Osteocyte (in vitro differentiated cells): ENCODE measurements around a stretch of chr7.

GRCh38 chr7:139423399-139424358 lies 59.8 kb downstream of the KLRG2 start:
- PRO-cap, result no peak

DNA sequence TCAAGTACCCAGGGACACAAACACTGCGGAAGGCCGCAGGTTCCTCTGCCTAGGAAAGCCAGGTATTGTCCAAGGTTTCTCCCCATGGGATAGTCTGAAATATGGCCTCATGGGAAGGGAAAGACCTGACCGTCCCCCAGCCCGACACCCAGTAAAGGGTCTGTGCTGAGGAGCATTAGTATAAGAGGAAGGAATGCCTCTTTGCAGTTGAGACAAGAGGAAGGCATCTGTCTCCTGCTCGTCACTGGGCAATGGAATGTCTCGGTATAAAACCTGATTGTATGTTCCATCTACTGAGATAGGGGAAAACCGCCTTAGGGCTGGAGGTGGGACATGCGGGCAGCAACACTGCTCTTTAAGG lies 15.8 kb downstream of the KLRG2 start:
- PRO-cap, result no peak

- PRO-cap, result no peak
These were observed 11.9 kb downstream of the KLRG2 start for GRCh38 chr7:139471581-139472042.

GRCh38 chr7:139566282-139566949 lies 42.9 kb downstream of the CLEC2L start:
- PRO-cap, result no peak

GRCh38 chr7:139600058-139600681 lies 76.7 kb downstream of the CLEC2L start:
- PRO-cap, result no peak

- PRO-cap, result no peak
These were observed 73.6 kb downstream of the HIPK2 start for GRCh38 chr7:139704015-139704731.

GRCh38 chr7:139708333-139708958 lies 69.4 kb downstream of the HIPK2 start:
- PRO-cap, result no peak

DNA sequence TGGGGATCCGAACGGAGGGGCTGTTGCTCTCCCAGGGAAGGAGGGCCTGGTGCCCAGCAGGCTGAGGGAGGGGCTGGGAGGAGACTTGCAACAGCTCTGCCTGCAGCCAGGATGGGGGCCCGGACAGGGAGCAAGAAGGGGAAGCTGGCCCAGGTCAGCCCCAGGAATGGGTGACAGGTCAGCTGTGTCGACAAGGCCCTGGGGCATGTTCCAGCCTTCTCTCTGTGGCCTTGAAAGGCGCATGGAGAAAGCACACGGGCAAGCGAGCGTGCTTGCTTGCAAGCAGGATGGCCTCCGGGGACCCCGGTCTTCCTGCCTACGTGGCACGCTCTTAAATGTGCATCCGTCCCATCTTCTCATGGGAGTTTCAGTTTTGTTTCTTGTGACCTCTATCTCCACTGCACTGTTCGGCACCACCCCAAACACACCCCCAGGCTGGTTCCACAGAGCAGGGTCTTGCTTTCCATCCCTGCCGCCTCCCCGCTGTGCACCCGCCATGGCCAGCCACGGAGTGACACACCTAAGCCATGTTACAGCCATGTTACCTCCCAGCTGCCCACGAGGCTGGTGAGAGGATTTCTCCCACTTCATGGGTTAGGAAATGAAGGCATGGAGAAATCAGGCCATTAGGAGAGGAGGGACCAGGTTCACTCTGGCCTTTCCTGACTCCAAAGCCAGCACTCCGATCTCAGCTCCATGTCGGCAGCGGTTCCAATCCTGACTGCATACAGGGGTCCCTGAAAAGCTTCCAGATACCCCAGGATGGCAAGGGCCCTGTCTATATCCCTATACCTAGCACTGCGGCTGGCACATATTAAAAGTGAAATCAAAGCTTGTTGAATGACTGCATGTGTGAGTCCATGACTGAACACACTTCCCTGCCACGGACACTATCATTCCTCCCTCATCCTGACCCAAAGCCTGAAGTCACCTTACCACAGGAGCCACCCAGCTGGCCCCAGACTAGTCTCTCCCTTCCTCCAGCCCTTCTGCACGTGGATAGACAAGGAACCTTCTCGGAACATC lies 63.1 kb downstream of the HIPK2 start:
- PRO-cap, result no peak

- PRO-cap, result no peak
These were observed 61.3 kb downstream of the HIPK2 start for GRCh38 chr7:139716439-139717028.

GRCh38 chr7:139760681-139761000 lies 17.2 kb downstream of the HIPK2 start:
- PRO-cap, result no peak

DNA sequence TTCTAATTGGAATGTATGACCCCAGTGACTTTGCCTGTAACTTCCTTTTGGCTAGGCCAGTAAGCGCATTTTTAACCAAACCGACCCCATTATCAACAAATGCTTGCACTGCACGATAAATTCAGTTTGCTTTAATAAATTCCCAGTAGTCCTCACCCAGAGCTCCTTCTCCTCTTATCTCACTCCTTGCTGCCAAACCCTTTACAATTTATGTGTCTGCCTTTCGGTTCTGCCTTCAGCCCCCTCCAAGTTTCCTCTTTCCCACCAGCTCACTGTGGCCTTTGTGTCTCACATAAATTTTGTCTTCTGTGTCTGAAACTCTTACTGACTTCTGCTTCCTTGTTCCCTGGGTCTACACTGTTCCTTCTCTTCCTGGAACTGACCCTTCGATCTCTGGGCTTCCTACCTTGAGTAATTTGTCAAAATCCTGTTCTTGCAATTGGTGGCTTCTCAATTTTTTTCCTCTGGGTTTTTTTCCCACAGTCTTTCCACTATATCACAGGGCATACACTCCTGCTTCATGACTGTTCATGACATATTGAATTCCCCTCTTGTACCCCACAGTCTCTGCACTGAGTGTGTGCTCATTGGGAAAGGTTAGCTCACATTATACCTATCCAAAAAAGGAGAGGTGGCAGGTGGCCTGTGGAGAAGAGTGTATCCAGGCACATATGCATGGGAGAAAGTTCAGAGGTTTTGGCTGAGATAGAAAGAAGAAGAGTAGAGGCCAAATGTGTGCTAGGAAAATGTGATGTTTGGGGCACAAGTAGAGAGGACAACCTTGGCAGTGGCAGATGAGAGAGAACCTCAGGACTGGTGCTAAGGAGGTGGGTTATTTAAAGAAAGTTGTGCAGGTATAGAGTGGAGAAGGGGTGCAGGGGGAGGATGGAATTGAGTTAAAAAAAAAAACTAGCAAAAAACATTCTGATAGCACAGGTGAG lies 59.2 kb downstream of the TBXAS1 start:
- PRO-cap, result no peak

DNA sequence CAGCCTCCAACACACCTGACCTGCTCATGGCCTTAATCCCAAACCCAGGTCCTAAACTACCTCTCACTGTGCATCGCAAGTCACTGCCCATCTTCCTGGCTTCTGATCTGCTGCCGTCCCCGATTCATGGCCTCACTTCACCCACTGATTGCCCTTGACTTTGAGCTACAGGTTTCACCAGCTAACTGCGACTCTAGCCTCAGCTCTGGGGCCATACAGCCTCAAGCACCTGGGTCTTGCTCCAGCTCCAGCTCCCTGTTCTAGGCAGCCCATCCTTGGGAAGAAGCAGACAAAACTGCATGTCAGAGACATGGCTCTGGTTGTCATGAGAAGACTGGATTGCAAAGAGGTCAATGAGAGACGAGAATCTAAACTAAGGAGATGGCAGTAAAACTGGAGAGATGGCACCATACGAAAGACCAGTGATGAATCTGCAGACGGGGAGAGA lies 48.9 kb downstream of the PARP12 start:
- PRO-cap, result no peak

DNA sequence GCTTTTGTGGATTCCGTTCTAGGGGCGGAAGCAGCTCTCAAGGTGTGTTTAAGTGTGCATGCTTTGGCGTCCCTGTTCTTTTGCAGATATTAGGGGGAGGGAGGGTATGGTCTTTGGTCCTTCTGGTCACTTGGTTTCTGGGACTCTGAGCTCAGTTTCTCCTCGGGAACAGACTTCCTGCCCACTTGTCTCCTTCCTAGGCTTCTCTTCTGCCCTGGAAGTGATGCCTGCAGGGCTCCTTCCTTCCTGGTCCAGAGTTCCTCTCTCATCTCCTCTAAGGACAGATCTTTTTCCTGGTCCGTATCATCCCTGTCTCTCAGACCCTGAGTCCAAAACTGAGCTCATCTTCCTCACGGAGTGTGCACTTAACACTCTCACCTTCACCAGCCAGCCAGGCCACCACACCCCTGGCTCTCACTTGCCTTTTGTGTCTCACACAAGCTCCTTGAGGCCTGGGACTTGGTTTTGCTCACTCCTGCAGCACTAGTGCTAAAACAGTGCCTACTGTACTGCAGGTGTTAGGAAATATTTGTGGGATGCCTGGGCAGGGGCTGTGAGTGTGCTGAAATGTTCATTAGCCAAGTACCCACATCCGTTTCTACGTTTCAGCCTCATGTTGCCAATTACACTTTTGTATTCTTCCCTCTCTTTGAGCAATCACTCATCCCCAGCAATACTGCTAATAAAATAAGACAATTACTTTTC lies 21.3 kb upstream of the PARP12 start:
- PRO-cap, result no peak

DNA sequence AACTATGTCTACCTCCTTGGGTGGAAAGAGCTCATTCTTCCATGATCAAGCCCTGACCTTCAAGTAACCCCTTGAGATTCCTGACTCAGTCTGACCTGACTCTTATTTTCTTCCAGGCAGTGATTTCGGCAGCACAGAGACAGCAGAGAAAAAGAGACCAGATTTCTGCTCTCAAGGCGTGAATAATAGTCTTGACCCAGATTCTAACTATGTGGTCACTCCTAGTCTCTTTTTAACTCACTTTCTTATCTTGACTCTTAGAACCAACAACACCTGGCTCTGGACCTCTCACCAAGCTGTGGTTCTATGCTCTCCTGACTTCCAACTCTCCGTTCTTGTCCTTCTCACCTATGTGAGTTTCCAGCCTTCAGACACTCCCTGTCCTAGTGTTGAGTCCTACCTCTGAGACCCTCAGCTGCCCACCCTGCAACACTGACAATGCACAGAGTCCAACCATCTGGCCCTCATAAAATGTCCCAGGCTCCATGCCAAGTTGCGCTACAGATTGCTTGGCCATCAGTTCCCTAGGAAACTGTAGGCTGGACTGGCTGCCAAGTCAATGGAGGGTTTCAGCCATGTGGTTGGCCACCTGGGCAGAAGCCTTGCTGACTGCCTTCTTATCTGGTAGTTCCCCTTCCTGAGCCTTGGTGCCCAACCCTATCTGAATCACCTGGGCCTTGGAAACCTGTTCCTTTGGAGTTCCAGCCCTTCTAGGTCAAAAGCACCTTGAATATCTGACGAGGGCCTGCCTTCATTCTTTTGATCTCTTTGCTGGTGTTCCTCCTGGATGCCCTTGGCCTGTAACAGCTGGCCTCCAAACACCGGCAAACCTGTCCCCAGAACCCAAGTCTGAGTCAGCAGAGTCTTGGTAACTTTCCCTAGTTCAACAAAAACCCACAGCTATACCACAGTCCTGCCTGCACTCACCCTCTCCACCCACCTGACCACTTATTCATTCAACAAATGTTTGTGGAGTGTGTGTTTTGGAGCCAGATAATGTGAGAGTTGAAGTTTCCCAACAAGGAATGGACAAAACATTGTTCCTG lies 37.2 kb upstream of the KDM7A start:
- PRO-cap, result no peak

DNA sequence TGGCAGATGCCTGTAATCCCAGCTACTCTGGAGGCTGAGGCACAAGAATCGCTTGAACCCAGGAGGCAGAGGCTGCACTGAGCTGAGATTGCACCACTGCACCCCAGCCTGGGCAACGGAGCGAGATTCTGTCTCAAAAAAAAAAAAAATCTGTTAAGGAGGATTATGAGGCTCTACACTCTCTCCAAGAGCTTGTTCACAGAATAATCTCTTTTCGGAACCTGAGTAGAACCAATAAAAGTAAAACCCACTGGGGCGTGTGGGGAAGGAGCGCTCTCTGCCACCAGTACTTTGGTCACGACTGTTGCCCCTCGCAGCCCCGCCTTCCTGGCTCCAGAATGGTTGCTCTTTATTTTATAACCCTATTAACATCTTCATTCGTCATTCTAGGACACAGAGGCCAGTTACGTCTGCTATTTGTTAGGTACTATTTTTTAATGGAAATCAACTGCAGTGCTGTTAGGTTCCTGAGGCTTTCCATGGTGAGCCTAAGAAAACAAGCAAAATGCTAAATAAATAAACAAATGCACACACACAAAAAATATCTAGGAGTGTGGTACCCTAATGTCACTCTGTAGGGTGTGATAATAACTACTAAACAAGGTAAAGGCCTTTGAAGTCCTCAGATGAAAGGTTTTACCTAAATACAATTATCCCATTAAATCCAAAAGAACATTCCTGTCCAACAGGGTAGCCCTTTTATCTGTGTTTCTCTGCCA lies 71.2 kb downstream of the SLC37A3 start:
- PRO-cap, result no peak

DNA sequence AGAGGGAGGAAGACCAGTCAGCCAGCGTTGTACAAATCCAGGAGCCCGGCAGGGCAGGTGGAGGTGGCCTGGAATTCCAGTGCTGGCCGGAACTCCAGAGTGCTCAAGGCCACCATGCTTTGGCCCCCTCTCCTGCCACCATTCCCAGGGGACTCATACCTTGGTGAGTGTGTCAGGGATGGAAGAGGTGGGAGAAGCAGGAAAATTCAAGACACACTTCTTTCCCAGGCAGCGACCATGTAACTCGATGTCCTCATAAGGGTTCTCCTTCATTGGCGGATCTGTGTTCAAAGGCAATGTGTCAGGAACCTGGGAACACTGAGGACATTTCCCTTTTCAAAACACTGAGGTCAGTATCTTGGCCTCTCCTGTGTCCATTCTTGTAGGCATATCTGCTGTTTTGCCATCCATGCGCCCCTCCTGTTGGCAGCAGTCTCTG lies 55.2 kb downstream of the DENND2A start:
- PRO-cap, result no peak

DNA sequence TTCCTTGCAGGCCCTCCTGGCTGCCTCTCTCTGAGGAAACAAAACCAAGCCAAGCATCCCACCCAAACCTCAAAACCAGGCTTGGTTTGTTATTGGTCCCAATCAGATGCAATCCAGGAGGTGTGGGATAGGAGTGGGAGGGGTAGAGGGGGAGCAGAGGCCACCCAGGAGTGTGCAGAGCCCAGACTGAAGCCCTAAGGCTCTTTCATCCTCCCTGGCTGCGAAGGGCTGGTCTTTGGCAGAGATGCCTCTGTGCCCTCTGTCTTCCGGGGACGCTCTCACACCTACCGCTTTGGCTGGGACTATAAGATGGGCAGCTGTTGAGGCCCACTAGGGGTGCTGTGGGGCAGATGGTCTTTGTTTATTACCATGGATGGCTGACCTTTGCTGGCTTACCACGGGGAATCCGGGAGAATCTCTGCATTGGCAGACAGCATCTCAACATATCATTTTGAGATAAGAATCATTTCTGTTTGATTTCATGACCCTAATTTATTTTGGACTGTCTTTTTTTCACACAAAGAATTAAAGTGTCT lies 6.4 kb upstream of the DENND2A start:
- PRO-cap, result no peak

GRCh38 chr7:140739649-140740182 lies 43.2 kb downstream of the NDUFB2 start:
- PRO-cap, result no peak

DNA sequence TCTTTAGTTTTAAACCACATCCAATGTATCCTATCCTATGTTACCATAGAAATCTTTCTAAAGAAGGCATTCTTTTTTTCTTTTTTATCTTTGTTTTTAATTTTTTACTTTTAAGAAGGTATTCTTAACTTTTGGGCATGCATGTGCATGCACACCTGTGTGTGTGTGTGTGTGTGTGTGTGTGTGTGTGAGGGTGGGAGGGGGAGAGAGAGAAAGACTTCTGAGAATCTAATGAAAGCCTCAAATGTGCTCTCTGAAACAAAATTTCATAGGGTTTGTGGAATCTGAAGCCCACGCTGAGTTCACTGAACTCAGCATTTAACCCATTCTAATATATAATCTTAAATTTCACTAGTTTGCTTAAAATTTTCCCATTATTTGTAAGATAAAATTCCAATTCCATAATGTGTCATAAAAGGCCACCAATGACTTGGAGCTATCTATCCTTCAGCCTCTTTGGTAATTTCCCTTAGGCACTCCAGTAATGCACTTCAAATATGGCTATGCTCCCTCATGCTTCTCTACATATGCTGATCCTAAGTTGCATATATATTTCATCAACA lies 112.6 kb downstream of the BRAF start:
- PRO-cap, result no peak

GRCh38 chr7:140886401-140886850 lies 38.3 kb downstream of the BRAF start:
- PRO-cap, result no peak